ENCODE measurements around a stretch of chr9.

DNA sequence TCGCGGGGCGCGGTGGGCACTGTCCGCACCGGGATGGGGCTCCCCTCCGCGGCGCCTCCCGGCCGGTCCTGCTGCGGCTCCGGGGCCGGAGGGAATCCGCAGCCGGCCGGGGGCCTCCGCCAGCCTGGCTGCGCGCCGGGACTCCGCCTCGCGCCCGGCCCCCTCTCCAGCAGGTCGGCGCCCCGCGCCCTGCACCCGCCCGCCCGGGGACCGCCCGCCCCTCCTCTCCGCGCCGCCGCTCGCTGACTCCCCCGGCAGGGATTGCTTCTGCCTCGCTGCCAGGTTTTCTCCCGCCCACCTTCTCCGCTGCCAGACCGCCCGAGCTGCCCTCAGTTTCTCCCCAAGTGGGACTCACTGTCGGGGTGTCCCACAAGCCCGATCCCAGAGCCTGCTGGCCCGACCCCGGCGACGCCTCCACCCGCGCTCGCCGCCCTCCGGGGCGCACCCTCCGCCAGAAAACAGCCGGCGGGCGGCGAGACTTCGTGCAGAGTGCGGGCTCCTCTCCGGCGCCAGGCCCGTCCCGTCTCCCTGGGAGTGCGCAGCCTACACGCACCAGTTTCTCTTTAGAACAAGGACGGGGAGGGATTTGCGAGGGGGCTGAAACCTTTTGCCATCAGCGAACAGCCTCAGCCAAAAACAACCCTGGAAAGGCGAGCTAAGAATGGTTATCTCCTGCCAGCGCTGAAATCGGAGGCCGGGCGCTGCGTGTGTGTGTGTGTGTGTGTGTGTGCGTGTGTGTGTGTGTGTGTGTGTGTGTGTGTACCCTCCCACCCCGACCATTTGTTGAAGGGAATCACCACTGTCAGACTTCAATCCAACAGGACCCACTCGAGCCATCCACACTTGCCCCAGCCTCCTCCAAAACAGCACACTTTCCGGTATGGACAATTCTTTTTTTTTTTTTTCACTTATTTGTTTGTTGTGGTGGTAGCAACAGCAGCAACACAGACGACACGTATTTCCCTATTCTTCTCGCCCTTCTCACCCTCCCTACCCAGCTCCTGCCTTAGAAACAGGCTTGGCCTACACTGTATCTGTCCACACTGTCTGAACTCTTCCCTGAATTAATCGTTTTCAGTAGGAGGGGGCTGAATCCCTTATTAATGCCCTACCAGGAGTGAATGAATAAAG, 44.4 kb upstream of the WASHC1 start:
- PRO-cap, 7 experiments: peak in 7 of 7 experiments; most common plus-strand start position 332 of the sequence (in 1); most common minus-strand start position 530 of the sequence (in 3)
- RAMPAGE, long total RNA, 2 experiments: no peak in any of the 2 experiments

GRCh38 chr9:209233-209891, 5.3 kb upstream of the DOCK8 start:
- PRO-cap, 7 experiments: peak in 2 of 7 experiments; most common minus-strand start chr9:209461 (in 2)
- RAMPAGE, long total RNA, 2 experiments: no peak in any of the 2 experiments

GRCh38 chr9:215512-215671, 727 bp downstream of the DOCK8 start:
- PRO-cap, 7 experiments: no peak in any of the 7 experiments
- RAMPAGE, long total RNA, 2 experiments: no peak in any of the 2 experiments

DNA sequence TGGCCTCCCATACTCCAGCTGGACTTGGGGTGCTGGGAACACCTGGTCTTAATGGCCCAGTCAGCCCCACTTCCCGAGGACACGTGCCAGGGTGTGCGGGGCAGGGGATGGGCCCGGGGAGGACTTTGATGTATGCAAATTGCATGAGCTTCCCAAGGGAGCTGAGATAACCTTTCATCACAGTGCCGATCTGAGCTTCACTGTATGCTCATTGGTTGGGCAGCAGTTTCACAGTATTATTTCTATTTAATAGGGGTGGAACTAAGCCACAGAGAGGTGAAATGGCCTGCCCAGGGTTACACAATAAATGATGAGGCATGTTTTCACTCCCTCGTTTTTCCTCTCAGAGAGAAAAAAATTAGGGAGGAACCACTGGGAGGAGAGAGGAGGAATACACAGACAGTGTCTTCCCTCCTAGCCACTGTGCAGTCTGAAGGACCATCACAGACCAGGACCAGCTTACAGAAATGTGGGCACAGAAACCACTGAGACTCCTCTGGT, 65.0 kb upstream of the KANK1 start:
- PRO-cap, 7 experiments: no peak in any of the 7 experiments
- RAMPAGE, long total RNA, 2 experiments: no peak in any of the 2 experiments

DNA sequence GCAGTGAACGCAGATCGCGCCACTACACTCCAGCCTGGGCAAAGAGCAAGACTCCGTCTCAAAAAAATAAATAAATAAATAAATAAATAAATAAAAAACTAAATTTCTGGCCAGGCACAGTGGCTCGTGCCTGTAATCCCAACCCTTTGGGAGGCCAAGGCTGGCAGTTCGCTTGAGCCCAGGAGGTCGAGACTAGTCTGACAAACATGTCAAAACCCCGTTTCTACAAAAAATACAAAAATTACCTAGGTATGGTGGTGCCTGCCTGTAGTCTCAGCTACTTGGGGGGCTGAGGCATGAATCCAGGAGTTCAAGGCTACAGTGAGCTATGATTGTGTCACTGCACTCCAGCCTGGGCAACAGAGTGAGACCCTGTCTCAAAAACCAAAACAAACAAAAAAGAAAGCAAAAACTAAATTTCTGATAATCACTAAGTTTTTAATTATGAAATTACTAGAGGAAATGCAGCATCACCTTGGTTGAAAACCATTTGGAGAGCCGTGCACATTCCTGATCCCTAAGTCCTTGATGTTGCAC, 36.3 kb upstream of the KANK1 start:
- PRO-cap, 7 experiments: no peak in any of the 7 experiments
- RAMPAGE, long total RNA, 2 experiments: no peak in any of the 2 experiments

DNA sequence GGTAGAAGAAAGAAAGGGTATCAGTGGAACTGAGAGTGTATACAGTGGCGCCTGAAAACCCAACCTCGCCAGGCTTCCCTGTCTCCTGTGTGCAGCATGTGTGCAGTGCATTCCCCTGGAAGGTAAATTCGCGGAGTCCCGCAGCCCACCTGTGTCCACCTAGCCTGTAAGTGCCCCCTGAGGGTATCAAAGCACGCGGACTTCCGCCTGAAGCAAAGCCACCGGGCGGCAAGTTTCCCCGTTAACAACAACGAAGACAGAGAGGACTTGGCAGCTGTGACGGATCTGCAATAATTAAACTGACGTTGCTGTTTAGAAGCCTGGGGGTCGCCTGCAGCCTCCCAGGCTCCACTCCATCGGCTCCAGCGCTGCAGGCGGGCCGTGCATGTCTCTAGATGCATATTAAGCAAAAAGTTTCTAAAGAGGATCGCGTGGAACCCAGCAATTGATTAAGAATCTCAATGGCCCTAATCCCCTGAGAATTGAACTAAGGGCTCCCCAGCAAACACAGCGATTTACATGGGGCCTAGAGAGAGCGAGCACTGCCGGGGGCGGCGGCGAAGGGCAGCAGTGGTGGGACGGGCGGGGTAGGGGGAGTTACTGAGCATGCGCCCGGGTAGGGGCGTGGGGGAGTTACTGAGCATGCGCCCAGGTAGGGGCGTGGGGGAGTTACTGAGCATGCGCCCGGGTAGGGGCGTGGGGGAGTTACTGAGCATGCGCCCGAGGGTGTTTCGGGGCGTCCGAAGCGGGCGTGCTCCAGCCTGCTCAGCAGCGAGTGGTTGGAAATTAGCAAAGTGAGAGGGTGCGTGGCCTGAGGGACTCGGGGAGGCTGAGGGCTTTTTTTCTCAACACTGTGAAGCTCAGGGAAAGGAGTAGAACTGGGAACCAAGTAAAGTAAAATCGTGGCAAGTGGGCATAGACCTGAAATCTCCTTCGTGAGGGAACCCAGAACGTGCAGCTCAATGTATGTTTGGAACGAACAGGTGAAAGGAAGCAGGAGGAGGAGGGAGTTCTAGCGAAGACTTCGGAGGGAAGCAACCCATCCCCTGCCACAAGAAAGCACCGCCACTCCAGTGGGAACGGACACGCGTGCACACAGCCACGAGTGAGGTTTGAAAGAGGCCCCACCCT, 34.6 kb upstream of the KANK1 start:
- PRO-cap, 7 experiments: peak in 7 of 7 experiments; most common plus-strand start position 723 of the sequence (in 7); most common minus-strand start position 569 of the sequence (in 5)
- RAMPAGE, long total RNA, 2 experiments: start-site peak on the plus strand in 2 of 2 experiments, centred at positions 717 to 739 of the sequence, 6 to 40 reads per replicate

DNA sequence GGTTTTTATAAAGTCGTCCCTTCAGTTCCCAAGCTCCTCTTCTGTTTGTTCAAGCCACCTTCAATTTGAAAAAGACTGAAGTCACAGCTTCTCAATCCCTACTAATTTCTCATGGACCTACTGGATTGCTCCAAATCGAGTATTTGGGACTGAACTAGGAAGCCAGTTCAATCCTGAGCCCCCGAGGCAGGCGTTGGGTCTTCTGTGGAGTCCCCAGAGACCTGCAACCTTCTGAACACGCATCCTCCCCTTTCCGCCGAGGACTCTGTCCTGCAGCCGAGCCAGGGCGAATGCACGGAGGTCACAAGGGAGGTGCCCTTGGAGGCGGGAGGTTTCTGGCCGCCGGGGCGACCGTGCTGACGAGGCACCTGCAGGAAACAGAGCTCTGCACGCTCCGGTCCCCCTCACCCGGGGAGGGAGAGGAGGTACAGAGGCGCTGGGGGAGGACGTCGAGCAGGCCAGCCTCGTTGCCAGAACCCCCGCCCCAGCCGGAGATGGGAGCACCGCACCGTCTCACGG, 737 bp upstream of the KANK1 start:
- PRO-cap, 7 experiments: no peak in any of the 7 experiments
- RAMPAGE, long total RNA, 2 experiments: no peak in any of the 2 experiments

DNA sequence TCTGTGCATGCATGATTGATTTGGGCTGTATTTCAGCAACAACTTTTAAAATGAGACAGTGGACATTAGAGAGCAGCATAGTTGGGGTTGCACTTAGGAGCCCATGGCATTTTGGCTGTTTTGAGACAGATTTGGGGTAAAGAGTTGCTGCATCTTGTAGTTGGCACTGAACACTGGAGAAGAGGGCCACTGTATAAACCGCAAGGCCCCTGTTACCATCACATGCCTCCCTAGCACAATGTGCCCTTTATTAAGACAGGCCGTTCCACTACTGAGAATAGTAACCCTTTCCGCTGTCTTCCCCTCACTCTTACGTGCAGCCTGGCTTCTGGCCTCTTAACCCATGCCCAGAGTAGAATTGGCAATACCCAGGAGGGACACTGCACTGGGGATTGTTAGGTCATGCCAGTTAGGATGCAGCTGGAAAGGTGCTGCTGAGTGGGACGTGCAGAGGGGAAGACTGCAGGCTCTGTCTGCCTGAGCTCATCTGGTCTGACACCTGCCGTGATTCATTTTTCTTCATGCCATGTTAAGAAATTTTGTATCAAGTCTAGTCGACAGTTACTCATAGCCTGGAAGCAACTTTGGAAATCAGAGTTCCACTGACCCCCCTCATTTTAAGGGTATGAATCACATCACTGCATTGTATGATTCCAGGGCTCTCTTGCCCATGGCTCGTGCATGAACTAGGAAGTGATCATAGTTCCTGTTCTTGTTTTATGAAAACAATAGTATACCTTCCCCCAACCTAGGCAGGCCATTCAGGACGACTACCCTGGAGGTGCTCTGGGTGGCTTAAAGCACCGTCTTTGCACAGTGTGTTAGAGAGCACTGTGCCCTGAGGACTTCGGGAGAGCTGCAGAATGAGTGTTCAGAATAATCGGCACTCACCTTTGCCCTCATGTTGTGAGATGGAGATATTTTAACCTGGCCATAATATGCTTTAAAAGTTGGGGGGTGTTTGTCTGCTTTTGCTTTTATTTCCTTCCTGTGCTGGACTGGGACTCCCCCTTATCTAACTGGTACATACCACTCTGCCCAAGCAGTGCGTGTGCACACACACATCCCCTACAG, 146.7 kb upstream of the DMRT1 start:
- PRO-cap, 7 experiments: peak in 2 of 7 experiments; most common plus-strand start position 58 of the sequence (in 1); most common minus-strand start position 175 of the sequence (in 2)
- RAMPAGE, long total RNA, 2 experiments: no peak in any of the 2 experiments

- PRO-cap, 7 experiments: peak in 5 of 7 experiments; most common plus-strand start chr9:708423 (in 1); most common minus-strand start chr9:708665 (in 4)
- RAMPAGE, long total RNA, 2 experiments: no peak in any of the 2 experiments
Measured at GRCh38 chr9:708077-709108, 133.1 kb upstream of the DMRT1 start.

GRCh38 chr9:751093-751930, 90.2 kb upstream of the DMRT1 start:
- PRO-cap, 7 experiments: no peak in any of the 7 experiments
- RAMPAGE, long total RNA, 2 experiments: no peak in any of the 2 experiments

DNA sequence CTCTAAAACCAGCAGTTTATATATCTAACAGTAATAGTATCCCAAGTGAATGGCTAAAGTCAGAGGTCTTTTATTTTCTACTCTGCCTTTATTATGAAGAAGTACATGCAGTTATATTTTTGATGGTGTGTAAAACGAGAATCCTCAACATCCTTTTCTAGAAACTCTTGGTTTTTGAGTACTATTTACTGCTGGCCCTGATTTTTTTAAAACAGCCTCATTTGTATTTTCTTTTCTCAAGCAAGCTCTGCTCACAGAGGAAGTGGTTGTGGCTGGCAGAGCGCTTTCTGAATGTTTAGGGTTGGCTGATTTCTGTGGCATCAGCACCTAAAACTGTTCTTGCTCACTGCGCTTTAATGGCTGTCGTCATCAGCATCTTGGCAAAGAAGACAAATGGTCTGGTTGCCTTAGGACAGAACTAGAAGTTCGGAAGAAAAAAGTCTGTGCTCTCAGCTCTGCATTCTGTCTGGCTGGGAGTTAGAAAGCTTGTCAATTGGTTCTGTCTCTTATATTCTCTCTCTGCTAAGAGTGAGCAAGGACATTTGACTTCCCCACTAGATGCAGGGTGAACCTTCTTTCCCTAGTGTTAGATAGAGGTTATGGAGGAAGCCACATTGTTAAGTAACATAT, 38.7 kb downstream of the SMARCA2 start:
- PRO-cap, 7 experiments: no peak in any of the 7 experiments
- RAMPAGE, long total RNA, 2 experiments: no peak in any of the 2 experiments

DNA sequence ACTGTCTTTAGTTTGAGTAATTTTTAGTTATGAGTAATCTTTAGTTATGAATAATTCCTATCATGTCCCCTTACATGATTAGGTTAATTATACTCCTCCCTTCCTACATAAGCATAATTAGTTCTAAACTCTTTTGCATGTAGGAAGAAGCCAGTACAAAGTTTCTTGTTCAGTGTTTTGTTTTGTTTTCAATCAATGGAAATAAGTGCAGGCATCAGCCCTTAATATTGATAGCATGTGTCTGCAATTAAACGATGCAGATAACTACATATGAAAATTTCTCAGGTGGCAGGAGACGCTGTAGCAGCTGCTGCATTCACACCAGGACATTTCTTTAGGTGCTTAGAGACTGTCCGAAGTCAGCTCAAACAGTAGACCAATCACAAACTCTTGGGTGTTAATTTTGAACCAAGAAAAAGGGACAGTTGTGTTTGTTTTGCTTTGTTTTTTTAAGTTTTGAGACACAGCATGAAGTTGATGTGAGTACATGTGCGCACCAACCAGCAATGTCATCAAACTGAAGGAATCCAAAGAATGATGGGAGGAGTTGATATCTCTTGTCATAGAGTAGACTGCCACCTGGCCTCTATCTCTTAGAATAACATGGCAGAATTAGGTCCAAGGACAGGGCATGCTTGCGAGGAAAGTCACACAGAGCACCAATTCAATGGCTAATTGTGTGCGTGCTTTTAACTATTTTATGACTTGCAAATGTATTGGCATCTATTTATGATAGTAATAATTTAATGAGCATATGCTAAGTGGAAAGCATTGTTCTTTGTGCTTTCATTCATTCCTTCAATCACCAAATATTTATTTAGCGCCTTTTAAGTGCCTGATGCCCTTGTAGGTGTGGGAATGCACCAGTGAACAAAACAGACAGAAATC, 51.6 kb downstream of the SMARCA2 start:
- PRO-cap, 7 experiments: no peak in any of the 7 experiments
- RAMPAGE, long total RNA, 2 experiments: no peak in any of the 2 experiments

GRCh38 chr9:2124479-2125149, 109.5 kb downstream of the SMARCA2 start:
- PRO-cap, 7 experiments: no peak in any of the 7 experiments
- RAMPAGE, long total RNA, 2 experiments: no peak in any of the 2 experiments

- PRO-cap, 7 experiments: peak in 4 of 7 experiments; most common minus-strand start chr9:2126043 (in 4)
- RAMPAGE, long total RNA, 2 experiments: no peak in any of the 2 experiments
Measured at GRCh38 chr9:2125842-2126211, 110.7 kb downstream of the SMARCA2 start.

GRCh38 chr9:2170497-2171004, 155.4 kb downstream of the SMARCA2 start:
- PRO-cap, 7 experiments: no peak in any of the 7 experiments
- RAMPAGE, long total RNA, 2 experiments: no peak in any of the 2 experiments

- PRO-cap, 7 experiments: peak in 6 of 7 experiments; most common plus-strand start chr9:2243058 (in 4); most common minus-strand start chr9:2243005 (in 3)
- RAMPAGE, long total RNA, 2 experiments: start-site peak on the plus strand in 1 of 2 experiments, at chr9:2243058-2243188 at its widest, 9 reads per replicate
Measured at GRCh38 chr9:2242669-2243414, 227.7 kb downstream of the SMARCA2 start.

DNA sequence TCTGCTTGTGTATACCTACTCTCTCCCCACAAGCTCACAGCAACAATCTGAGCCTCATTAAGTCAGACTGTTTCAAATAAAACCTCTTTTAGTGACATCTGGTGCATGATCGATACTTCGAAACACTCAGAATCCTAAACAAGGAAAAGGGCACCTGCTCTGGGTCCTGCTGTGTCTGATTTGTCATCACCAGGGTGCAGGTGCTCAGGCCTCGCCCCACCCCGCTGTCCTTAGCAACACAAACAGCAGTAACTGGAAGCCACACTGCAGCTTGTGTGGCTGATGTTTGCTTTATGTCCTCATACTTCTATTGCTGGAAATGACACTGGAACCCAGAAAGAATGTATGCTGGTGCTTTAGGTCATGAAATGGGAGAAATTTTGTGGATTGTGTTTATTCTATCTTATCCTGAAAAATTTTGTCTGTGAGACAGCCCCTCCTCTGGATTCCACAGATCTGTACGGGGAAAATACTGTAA, 284.0 kb downstream of the SMARCA2 start:
- PRO-cap, 7 experiments: no peak in any of the 7 experiments
- RAMPAGE, long total RNA, 2 experiments: no peak in any of the 2 experiments

- PRO-cap, 7 experiments: no peak in any of the 7 experiments
- RAMPAGE, long total RNA, 2 experiments: no peak in any of the 2 experiments
Measured at GRCh38 chr9:2465872-2466606, 155.5 kb upstream of the VLDLR start.

GRCh38 chr9:2489884-2490511, 131.6 kb upstream of the VLDLR start:
- PRO-cap, 7 experiments: peak in 5 of 7 experiments; most common plus-strand start chr9:2490169 (in 2); most common minus-strand start chr9:2490037 (in 5)
- RAMPAGE, long total RNA, 2 experiments: no peak in any of the 2 experiments

DNA sequence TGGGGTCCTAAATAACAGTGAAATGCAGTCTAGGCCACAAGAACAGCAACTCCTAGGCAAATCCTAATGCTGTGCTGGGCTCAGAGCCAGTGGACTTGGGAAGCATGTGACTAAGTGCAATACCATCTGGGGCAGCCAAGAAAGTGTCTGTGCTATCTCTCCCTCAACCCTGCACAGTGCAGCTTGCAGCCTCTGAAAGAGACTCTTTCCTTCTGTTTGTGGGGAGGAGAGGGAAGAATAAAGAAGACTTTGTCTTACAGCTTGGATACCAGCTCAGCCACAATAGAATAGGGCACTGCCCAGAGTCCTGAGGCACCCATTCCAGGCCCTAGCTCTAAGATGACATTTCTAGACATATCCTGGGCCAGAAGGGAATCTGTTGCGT, 62.0 kb upstream of the VLDLR start:
- PRO-cap, 7 experiments: peak in 4 of 7 experiments; most common plus-strand start position 174 of the sequence (in 4); most common minus-strand start position 54 of the sequence (in 3)
- RAMPAGE, long total RNA, 2 experiments: no peak in any of the 2 experiments

All from ovary (tissue), 7 donors.